Measurements from ENCODE around the genes LAMP2, CT47A4 and ZDHHC9.

- RRBS = 0% methylated on average over 4 of the region's 51 CpGs
These were observed 14.2 kb downstream of the SLC25A5 start for GRCh38 chrX:119482163-119483137.

DNA sequence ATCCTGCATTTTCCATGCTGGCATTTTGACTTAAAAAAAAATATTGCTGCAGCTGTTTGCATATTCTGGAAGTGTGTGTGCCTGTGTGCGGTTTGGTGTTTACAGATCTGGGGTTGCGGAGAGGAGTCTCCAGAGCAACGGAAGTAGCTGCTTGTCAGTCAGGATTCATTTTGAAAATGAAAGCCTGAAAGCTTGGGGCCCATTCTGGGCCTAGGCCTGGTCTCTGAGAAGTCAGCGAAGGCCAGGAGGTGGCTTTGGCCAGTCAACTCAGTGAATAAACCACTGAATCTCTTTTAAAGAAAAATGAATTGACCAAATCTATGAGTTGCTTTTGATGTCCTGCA lies 2.2 kb upstream of the SOWAHD start:
- RRBS = no CpG with 5 or more reads among the region's 4 CpGs

- RRBS = no CpG with 5 or more reads among the region's 8 CpGs
These were observed 18.1 kb downstream of the NKAP start for GRCh38 chrX:119925500-119925860.

DNA sequence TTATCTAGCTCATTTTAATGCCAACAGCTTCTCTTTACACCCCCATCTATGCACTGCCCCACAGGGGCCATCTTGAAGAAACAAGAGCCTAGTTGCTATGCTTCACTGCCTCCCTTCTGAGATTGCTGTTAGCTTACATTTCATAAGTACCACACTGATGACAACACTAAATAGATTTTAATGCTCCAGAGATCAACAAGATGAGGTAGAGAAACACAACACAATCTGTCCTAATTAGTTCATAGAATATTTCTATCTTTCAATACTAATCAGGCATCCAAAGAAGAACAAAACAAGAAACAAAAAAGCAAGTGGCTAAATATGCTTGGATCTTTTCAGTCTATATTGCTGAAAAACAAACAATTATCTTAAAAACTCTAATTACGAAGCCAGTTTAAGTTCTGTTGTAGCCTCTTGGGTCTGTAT lies 38.8 kb downstream of the LAMP2 start:
- RRBS = no CpG with 5 or more reads among the region's 1 CpG

DNA sequence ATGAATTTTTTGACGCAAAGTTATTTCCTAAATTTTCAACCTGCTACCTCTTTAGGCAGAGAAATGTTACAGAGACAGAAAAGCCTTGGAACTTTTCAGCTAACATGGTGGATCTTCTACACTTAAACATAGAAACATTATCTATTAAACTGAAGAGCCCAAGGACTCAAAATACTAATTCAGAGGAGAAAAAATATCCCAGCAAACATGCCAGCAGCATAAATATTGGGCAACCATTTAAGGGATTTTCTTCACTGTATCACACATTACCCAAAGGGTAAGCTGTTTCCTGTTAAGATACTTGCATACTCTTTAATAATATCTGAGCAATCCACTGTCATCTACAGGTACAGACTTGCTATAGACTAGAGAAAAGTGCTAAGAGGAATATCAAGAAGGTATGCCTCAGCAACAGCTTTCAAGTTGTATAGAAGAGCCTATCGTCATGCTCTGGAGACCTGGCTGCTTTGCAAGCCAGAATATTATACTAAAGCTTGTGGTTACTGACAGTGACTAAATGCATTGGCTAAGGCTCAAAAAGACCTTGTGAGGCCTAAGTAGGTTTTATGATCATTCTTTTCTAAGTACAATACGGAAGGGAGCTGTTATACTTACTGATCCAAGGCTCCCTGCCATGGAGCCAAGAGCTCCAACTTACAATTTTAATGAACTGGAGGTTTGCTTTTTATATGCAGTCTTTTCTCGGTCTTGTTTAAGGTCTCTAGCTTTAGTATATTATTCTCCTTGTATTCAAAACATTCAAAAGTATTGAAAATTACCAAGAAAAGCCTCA lies 11.4 kb downstream of the LAMP2 start:
- RRBS = no CpG with 5 or more reads among the region's 4 CpGs

GRCh38 chrX:120468205-120469726 lies at the start of gene LAMP2:
TSS of gene LAMP2 (minus strand) at chrX:120469296.
- RRBS = 2% methylated on average over 13 of the region's 58 CpGs

GRCh38 chrX:120487903-120488494 lies 18.9 kb upstream of the LAMP2 start:
- RRBS = no CpG with 5 or more reads among the region's 8 CpGs

DNA sequence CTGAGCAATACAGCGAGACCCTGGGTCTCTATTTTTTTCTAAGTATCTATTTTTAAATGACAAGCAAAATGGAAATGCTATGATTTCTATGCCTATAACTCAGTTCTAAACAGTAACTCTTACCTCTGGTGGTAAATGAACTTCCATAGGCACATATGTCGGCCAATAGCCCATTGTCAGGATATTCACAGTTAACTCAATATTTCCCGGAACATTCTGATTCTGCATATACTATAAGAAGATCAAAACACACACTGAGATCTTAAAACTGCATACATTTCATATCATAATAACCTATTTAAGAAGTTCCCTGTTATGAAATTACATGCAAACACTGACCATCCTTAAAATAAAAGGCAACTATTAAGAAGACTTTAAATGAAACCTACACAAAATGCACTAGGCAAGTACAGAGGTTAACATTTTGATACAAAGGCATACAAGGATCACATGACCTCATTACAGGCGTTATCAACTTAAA lies 23.9 kb downstream of the CUL4B start:
- RRBS = no CpG with 5 or more reads among the region's 4 CpGs

DNA sequence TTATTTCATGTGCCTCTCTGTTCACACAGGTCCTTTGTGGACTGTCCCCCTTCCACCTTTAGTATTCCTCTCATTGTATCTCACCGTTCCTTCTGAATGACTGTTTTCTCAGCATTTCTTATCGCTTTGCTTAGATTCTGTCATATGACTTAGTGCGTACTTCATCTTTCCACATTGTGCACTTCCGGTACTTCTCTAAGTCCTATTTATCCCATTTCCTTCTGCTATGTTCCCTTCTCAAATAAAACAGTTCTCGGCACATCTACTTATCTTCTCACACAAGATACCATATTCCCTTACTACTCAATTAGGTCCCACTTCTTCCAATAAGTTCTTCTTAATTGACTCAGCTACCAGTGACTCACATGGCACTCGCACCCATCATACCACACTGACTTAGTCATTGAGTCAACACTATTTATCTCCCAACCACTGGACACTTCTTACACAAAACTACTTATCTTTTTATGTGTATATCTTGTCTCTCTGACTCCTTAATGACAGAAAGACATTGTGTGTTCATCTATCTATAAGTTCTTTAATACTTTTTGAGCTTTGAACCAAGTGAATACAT lies 10.9 kb downstream of the CUL4B start:
- RRBS = no CpG with 5 or more reads among the region's 6 CpGs

- RRBS = no CpG with 5 or more reads among the region's 6 CpGs
These were observed 30.7 kb upstream of the C1GALT1C1 start for GRCh38 chrX:120660629-120660894.

GRCh38 chrX:120971140-120971455 lies at the start of gene CT47A4:
TSS of gene CT47A4 (minus strand) at chrX:120971208.
- RRBS = no CpG with 5 or more reads among the region's 6 CpGs

DNA sequence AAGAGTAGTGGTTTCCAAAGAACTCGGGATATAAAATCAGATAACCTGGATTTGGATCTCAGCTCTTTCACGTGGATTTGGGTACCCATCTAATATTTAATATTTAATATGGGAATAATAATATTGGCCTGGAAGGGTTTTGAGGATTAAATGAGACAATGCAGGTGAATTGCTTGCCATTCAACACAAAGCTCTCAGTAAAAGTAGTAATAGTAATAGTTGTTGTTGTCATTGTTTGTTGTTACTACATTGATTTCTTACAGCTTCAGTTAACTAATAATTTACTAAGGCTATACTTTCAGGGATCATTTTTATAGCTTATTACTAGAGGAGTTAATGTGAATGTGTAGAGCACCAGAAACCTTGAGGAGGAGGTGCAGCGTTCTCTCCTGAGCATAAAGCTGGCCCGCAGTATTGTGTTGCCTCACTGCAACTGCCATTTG lies 343.9 kb upstream of the GRIA3 start:
- RRBS = no CpG with 5 or more reads among the region's 4 CpGs

DNA sequence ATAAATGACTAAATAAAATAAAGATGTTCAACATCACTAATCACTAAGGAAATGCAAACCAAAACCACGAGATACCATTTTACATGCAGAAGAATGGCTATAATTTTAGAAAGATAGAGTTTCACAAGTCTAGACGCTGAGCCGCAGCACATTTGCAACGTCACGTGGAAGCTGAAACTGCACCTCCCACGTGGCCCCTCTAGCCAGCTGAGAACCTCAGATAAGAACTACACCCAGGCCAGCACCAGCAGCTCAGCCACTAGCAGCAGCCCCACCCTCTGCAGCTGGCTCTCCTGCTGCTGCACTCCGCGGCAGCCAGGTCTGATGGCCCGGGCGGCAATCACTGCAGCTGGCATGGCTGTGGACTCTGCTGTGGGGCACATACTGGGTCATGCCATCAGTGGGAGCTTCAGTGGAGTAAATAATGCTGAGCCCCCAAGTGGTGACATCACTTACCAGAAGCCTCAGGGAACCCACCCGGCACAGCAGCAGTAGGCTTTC lies 52.0 kb upstream of the THOC2 start:
- RRBS = no CpG with 5 or more reads among the region's 11 CpGs

GRCh38 chrX:124626094-124626380 lies 279.7 kb downstream of the SH2D1A start:
- RRBS = no CpG with 5 or more reads among the region's 3 CpGs

- RRBS = 1% methylated on average over 7 of the region's 17 CpGs
These were observed 113.5 kb upstream of the TEX13C start for GRCh38 chrX:125206060-125206678.

- RRBS = no CpG with 5 or more reads among the region's 4 CpGs
These were observed 16.5 kb downstream of the PRR32 start for GRCh38 chrX:126835917-126836494.

- RRBS = no CpG with 5 or more reads among the region's 4 CpGs
These were observed 35.7 kb downstream of the APLN start for GRCh38 chrX:129619057-129619496.

DNA sequence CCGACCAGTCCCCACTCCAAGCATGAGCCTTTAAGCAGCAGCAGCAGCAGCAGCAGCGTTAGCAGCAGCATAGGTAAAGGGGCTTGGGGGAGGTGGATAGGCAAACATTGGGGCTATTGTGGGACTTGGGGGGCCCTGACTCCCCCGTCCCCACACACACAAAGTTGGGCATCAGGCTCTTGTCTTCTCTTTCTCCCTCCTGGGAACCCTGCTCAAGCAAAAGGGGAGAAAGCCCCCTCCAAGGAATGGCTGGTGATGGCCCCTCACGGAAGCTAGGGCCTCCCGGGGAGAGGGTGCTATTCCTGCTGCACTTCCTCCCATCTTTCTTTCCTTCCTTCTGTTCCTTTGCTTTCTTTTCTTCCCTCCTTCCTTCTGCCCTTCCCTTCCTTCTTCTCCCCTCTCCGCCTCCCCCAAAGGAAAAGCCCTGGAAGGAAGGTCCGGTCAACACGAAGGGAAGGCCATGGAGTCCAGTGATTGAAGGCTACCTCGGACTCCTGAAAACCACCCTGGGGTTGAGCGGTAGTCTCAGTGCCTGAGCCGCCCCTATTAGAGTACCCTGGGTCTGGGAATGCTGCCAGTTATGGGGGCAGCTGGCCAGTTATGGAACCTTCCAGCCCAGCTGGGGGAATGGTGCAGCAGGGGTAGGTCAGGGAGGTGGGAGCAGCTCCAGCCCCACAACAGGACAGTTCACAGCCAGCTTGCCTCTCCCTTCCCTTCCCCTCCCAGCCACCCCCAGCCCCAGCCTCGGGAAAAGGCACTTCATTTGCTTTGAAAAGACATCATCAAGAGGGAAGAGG lies 8.4 kb downstream of the APLN start:
- RRBS = no CpG with 5 or more reads among the region's 12 CpGs

GRCh38 chrX:129842541-129843668 lies 781 bp downstream of the ZDHHC9 start:
- RRBS = no CpG with 5 or more reads among the region's 65 CpGs

DNA sequence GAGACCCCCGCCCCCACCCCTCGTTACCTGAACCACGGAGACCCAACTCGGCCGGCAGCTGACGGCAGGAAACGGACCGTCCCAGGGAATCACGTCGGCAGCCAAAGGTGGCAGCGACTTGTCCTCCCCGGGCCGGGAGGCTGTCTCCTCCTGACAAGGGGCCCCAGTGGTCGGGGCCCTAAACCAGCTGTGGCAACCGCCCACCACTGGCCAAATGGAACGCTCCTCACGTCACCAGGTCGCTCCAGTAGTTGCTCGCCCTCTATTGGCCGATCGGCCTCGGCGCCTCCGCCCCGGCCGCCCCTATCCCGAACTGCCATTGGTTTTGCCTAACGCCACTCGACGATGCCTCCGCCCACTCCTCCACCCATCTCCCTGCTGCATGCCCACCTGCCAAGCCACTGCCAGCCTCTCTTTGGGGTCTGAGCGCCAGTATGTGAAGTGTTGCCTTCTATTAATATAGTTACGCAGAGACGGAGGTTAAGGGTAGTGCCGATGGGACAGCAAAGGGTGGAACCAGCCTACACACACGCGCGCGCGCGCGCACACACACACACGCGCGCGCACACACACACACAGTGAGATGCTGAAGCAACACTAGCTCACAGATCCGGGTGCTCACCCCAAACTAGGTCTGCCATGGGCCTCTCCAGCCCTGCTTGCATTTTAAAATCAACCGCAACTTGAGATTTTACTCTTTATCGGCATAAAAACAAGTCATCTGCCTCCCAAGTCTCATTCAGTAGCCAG lies at the start of gene ZDHHC9:
Gene ZDHHC9 (minus strand): TSS at position 218 of the 750 bp plus-strand sequence.
- RRBS = 2% methylated on average over 7 of the region's 49 CpGs

Measured in AG10803 (cell line).